HTERT-HM (cell line): Measurements from ENCODE around the gene ATG16L2.

DNA sequence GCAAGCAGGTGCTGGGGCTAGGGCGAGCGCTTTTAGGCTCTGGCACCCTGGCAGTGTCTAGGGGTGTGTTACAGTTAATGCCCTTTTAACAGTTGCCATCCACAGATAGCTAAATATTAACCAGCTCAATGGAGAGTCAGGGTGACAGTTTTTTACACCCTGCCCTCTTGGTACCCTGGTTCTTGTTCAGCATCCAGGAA, 59.6 kb upstream of the SHANK2 start:
- RRBS: no CpG with 5 or more reads among the region's 2 CpGs

- RRBS: no CpG with 5 or more reads among the region's 3 CpGs
Measured at GRCh38 chr11:71656419-71656821, 73.7 kb upstream of the KRTAP5-11 start.

GRCh38 chr11:71710708-71711517, 122.1 kb upstream of the DEFB108B start:
- RRBS: no CpG with 5 or more reads among the region's 12 CpGs

DNA sequence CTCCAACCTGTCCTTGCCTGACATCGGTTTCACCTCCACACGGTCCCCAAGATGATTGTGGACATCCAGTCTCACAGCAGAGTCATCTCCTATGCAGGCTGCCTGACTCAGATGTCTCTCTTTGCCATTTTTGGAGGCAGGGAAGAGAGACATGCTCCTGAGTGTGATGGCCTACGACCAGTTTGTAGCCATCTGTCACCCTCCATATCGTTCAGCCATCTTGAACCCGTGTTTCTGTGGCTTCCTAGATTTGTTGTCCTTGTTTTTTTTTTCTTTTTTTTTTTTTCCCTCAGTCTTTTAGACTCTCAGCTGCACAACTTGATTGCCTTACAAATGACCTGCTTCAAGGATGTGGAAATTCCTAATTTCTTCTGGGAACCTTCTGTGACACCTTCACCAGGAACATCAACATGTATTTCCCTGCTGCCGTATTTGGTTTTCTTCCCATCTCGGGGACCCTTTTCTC, 25.0 kb downstream of the XNDC1N start:
- RRBS: no CpG with 5 or more reads among the region's 7 CpGs

GRCh38 chr11:72015371-72015837, 16.7 kb downstream of the IL18BP start:
- RRBS: 80% methylated on average over 3 of the region's 9 CpGs

DNA sequence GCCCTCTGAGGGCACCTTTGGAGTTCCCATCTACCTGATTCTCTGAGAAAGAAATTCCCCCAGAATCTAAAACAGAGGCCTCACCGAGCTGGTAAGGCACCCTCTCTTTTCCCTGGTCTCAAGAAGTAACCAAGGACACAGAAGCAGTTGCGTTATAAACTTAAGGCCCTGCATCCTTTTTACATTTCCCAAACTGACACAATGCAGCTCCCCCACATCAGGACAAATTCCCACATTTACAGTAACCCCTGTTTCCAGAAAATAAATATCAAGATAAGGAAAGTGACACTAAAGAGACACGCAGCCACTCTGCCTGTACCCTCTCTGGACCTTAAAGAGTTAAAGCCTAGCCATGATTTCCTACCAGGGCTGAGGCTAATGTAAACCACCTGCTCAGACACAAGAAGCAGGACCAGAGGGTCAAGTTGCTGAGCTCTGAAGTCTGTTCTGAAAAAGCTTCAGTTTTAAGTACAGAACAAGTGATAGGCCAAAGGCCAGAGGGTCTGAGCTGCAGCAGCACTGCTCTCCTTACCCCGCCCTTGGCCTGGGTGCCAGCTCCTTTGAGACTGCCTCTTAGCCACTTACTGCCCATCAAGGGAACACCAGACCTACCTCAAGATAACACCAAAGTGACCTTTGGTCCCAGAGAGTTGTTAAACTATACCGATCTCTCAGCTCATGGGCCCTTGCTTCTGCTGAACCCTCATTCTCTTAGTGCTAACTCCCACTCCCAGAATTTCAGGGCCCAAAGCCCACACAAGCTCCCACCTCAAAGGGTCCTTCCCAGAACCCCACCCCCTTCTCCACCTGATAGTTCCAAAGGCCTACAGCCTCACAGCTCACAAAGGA, 40.3 kb downstream of the IL18BP start:
- RRBS: no CpG with 5 or more reads among the region's 5 CpGs

- RRBS: no CpG with 5 or more reads among the region's 4 CpGs
Measured at GRCh38 chr11:72039680-72040005, 40.7 kb downstream of the NUMA1 start.

GRCh38 chr11:72111128-72111489, 1.4 kb downstream of the ANAPC15 start:
- RRBS: no CpG with 5 or more reads among the region's 2 CpGs

- RRBS: no CpG with 5 or more reads among the region's 4 CpGs
Measured at GRCh38 chr11:72174208-72174493, 17.8 kb upstream of the FOLR1 start.

- RRBS: no CpG with 5 or more reads among the region's 6 CpGs
Measured at GRCh38 chr11:72221437-72221825, 3.1 kb upstream of the INPPL1 start.

DNA sequence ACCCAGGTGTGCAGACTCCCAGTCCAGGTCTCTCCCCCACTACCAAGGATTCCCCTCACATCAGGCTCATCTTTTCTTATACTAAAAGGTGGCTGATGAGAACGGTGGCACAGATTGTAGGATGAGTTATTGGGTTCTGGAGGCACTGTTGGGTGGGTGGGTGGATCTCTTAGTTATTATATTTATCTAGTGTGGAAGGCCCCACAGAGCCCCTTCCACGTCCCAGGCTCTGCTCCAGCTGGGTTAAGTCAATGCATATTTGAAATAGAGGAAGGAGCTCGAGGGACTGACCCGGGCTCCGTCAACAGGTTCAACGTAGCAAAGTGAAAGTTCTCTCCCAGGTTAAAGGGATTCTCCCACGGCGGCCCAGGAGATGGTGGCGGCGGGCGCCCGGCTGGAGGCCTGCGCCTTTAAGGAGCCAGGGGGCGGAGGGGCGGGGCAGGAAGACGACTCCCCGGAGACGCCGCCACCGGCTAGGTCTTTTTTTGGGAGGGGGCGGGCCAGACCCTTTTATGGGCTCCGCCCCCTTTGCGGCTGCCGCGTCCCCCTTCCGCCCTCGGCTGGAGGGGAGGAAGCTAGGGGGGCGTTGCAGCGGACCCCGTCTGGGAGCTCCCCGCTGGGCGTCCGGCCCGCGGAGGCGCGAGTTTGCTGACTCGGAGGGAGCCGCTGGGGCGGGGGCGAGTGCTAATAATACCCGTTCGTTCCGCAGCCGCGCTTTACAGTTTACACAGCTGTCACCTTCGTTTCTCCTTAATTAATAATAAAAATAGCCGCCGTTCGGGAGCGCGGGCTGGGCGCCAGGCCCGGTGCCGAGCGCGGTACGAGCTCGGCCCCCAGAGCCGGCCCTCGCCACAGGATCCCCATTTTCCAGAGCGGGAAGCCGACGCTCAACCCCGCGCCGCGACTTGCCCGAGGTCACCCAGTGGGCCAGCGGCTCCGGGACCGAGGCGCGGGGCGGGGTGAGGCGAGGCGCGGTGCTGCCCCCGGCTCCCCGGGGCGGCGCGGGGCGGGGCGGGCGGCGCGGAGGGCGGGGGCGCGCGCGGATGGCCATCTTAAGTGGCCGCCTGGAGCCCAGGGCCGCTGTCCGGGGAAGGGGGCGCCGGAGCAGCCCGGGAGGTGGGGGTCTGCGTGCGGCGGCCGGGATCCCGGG, 1.3 kb upstream of the INPPL1 start:
- RRBS: 2% methylated on average over 41 of the region's 104 CpGs

DNA sequence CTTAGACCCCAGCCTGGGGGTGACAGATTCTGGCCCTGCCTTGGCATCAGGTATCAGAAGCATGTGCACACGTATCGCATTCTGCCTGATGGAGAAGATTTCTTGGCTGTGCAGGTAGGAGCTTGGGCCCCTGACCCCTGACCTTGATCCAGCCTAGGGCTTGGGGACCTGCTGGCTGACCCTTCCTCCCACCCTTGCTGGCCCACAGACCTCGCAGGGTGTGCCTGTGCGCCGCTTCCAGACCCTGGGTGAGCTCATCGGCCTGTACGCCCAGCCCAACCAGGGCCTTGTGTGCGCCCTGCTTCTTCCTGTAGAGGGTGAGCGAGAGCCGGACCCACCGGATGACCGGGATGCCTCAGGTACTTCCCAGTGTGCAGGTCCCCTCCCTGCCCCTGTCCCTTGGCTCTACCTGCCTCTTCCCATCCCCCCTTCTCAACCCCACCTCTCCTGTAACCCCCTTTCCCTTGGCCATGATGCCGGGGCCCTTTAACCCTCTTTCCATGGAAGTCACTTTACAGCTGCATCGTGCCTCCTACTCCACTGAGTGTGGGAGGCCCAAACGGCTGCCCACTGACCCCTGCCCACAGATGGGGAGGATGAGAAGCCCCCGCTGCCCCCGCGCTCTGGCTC, 3.7 kb downstream of the INPPL1 start:
- RRBS: no CpG with 5 or more reads among the region's 18 CpGs

DNA sequence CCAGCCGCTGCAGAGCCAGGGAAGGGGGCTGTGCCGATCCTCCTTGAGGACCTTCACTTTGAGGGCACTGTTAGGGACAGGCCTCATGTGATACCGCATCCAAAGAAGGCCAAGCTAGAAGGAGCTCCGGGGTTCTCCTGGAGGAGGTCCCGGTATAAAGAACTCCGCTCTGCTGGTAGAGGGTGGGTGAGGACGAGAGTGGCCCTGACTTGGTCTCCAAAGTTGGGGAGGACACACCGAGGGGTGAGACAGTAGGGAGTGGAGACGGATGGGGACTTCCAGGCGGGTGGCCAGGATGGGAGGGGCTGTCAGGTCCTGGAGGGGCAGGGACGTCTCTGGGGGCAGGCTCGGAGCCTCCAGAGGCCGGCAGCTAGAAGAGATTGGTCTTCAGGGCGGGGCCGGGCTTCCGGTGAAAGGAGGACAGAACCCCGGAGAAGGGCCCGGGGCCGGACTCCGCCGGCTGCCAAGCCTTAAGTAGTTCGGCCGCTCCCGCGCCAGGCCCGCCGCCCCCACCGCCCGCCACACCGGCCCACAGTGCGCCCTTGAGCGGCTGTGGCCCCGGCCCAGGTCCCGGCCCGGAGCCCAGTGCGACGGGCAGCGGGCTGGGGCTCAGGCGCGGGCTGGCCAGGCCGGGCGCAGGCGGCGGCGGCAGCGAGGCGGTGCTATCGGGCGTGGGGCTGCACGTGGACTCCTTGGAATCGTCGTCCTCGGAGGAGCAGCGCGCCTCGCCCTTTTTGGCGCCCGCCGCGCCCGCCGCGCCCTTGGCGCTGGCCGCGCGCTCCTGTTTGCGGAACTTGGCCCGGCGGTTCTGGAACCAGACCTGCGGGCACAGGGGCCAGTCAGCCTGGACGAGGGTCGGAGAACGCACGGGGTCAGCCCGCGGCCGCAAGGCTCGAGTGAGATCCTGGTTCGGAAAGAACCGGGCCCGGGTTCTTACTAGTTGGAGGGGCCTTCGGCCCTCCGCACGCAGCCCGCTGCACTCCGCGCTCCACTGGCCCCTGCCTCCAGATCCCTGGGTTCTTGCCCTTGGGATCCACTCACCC, 4.3 kb downstream of the PHOX2A start:
- RRBS: 4% methylated on average over 23 of the region's 88 CpGs

- RRBS: no CpG with 5 or more reads among the region's 5 CpGs
Measured at GRCh38 chr11:72575591-72575942, 98.7 kb downstream of the PDE2A start.

DNA sequence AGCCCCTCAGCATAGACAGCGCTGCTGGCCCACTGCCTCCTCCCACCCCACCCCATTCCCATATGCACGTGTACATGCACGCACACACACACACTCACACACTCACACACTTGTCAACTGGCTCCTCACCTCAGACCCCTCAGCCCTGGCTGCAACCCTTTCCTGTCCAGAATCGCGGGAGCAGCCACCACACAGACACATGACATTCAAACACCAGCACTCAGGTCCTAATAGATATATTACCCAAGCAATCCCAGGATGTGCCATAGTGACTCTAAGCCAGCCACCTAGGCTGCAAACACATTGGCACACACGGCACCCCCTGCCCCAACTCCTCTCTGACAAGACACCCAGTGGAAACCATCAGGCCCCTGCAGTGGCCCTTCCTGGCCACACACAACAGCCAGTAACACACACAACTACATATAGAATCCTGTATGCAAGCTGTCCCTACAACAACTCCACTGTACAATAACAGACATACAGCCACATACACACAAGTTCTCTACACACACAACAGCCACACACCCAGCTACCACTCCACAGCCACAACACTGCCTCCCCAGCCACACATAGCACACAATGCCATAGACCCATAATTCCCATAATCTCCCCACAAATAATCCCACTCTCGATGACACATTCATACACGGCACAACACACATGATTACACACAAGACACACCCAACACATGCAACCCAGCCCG, 33.7 kb downstream of the PDE2A start:
- RRBS: no CpG with 5 or more reads among the region's 9 CpGs

DNA sequence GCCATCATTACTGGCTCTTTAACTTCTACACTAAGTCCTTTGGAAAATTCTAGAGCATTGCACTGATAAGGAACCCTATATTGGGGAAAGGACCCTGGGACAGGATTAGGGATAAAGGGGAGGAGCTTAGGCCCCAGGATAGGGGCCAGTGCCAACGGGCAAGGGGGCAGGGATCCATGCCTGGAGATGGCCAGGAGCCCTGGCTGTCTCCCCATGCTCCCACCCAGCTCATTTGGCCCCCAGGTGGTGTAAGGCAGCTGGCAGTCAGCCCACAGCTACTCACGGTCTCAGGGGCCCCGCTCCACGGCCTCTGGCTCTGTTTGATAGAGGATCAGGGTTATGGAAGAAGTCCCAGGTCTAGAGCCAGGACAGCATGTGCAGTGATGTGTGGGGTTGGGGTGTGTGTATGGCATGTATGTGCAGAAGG, 18.3 kb upstream of the PDE2A start:
- RRBS: no CpG with 5 or more reads among the region's 4 CpGs

DNA sequence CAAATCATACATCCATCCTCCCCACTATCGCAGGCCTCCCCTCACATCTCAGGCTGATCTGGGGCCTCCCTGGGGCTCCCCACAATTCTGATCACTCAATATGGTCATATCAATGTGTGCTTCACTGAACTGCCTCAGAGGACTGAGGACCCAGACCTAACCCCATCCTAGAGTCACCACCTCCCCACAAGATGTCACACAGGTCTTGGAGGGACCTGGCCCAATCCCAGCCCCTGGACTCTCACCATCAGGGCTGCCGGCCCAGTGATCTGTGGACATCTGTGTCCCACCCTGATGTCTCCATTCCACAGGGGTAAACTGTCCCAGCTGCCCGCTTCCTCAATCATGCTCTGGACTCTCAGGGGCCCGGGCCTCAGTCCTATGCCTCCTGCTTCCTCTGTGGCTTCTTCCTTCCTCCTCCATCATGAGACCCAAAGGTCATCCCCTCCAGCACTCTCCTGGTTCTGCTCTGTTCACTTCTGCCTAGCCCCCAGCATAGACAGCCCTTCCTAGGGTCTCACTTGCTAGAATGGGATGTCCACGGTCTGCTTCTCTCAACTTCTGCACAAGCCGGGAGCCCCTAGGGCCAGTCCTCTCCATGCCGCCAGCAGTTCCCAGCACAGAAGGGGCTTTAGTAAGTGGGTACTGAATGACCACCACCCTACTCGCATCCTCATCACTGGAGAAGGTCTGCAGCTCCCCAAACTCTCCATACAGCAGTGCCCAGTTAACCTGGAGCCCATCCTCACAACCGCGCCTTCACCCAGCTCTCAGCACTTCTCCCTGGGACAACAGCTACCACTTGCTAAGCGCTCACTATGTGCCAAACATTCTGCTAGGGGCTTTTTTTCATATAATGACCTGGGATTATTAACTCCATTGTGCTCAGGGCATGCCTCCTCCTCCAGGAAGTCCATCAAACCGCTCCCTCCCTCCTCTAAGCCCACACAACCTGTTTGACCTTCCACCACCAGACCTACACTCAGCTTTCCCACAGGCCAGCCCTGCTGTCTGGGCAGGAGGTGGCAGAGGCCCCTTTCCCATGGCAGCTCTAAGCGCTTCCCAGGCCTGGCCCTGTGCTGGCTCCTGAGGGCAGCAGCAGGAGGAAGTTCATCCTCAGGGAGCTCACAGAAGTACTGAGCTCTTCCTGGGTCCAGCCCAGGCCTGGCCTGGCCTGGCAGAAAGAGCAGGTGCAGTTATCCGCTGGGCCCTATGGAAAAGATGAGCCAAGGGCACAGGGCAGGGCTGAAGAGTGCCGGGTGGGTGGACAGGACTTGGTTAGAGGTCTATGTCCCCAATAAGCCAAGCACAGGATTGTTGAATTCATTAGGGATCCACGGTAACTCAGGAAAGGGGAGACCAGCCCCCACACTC, 31.8 kb downstream of the ARAP1 start:
- RRBS: no CpG with 5 or more reads among the region's 16 CpGs

DNA sequence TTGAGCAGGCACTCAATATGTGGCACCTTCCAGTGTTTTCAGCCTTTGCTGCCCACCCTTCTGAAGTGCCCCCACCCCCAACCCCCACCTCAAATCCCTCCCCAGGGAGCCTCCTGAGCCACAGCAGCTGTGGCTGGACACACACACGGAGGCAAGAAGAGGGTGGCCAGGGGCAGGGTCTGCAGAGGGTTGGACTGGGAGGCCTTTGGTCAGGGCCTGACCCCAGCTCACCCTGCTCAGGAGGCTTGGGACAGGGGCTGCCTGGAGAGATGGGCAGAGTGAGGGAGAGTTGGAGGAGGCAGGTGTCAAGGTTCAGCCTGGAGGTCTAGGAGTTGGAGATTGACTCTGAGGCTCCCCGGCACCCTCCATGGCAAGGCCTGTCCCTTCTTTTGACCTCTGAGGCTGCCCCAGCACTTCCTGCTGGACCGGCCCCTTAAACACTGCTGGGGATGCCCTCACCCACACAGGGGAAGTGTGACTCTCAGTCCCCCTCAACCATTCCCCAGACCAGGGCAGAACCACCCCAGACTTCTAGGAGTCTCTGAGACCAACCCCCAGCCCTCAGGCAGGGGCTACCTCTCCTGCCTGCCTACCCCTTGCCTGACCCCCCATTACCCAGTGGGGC, 8.8 kb downstream of the ARAP1 start:
- RRBS: 94% methylated on average over 2 of the region's 3 CpGs

DNA sequence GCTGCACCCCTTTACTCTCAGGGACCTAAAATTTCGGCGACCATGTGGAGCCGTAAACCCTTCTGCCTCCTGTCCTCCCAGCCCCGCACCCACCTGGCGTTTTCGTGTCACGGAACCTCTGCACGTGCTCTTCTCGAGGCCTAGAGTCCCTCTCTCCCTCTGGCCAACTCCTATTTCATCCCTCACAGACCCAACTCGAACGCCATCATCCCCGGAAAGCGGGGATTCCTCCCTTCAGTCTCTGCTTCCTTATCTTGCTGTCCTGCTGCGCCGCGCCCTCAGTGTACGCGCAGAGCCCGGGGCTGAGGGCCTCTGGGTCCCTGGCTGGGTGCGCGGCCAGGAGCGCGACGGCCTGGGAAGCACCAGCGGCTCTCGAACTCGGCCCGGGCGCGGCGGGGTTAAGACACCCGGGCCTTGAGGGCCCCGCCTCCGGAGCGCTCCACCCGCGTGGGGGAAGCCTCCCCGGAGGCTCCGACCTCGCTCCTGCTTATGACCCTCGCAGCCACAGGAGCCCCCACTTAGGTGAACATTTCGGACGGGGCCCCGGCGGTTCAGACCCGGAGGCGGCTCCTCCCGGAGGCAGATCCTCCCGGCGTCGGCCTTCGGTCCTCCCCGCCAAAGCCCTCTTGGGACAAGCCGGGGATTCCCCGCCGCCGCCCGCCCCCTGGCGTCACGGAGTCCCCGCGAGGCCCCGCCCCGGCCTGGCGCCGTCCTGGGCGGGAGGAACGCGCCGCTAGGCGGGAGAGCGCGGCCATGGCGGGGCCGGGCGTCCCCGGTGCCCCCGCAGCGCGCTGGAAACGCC, at the start of gene ATG16L2:
TSS of gene ATG16L2 (plus strand) at position 719 of the 802 bp plus-strand sequence.
- RRBS: 1% methylated on average over 52 of the region's 81 CpGs

DNA sequence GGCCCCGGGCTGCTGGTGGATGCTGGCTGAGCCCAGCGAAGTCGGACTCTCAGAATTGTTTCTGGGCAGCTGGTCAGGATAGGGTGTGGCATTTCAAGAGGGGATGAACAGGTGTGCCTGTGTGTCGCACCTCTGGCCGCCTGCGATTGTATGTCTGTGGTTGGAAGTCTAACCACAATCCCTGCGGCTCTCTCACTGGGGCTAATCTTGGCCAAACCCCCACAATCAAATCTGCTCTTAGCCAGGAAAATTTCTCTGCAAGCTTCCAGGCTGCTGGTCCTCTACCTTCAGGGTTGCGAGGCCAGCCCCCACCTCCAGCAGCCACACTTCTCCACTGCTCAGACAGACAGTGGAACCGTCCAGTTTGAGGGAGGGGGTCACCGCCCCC, 897 bp downstream of the ATG16L2 start:
- RRBS: no CpG with 5 or more reads among the region's 10 CpGs